Cytotoxic T cell (primary cell): ENCODE measurements around a stretch of chr3.

DNA sequence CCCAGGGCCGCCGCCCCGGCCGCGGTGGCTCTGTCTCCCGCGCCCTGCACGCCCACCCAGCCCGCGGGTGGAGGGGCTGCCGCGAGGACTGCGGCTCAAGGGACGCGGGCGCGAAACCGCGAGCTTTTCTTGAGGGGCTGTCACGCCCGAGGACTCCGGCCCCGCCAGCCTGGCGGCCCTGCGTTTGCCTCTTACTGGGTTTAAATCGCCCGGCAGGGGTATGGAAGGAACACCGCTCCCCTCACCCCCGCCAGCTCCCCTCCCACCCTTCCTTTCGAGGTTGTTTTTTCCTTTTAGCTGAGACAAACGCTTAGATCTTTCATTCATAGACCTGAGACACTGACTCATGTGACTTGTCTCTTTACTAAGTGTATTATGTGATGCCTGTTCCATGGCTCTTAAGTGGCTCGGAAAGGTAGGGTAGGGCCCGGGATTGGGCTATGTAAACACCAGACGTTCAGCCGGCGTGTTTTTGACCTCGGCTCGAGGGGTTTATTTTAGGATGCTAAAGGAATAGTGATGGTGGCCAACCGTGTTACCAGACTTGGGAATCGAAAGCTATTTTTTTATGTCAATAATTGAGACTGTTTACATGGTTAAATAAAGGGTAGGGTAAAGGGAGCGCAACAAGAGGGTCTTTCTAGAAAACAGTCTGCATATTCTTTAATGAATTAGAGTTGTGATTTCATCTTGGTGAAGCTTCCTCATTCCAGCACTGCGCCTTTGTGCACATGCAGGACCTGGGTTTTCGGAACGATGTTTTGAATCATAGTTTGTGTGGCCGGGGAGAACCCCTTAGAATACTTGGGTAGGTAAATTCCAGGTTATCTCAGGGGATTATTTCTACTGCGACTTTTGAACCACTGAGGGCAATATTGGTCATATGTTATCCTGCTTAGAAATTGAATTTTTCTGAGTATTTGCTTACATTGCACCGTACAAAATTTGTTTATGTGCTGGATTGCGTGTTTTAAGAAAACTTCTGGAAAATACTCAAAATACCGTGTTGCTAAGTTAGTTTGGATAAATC lies 1.1 kb downstream of the PIK3CA start:
- PRO-cap, 2 experiments, result peak in 2 of 2 experiments; most common plus-strand start position 401 of the sequence (in 2); most common minus-strand start position 177 of the sequence (in 2)

DNA sequence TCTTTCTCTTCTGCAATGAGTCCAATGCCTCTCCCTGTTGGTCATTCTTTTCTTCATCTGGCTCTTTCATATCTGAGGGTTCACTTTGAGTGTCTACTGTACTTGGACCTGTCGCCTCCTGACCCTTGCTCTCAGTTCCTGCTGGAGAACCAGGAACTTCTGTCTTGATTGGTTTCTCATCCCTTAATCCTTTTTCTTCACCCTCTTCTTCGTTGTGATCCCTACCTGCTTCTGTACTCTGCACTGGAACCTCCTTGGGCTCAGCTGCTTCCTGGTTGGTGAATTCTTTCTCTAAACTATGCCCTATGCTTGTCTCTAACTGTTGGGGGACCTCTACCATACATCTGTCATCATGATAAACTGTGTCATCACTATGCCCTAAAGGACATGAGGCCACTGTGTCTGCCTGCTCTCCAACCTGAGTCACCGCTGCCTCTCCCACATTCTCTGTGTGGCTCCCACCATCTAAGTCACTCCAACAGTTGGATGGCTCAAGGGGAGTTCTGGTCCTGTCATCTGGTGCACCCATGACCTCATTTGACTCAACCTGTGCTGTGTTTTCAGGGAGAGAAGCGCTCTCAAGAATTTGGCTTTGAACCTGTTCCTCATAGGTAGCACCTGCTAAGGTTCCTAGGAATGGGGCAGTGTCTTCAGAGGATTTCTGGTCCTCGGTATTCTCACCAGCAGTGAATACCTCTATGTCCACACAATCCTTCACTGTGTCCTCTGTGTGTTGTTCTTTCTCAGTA lies 9.0 kb upstream of the KCNMB3 start:
- PRO-cap, 2 experiments, result no peak in any of the 2 experiments

GRCh38 chr3:179323159-179323574 lies 336 bp downstream of the ZNF639 start:
- PRO-cap, 2 experiments, result peak in 2 of 2 experiments; most common plus-strand start chr3:179323528 (in 2); most common minus-strand start chr3:179323251 (in 1)

DNA sequence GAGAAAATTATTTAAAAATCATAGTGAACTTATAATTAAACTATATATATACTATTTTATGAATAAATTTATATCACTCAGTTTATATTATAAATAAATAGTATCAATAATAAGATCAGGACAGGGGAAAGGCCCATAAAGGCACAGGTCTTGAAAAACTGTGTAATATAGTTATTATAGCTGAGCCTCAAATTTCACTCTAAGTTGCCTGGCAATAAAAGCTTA lies 31.9 kb upstream of the GNB4 start:
- PRO-cap, 2 experiments, result no peak in any of the 2 experiments

DNA sequence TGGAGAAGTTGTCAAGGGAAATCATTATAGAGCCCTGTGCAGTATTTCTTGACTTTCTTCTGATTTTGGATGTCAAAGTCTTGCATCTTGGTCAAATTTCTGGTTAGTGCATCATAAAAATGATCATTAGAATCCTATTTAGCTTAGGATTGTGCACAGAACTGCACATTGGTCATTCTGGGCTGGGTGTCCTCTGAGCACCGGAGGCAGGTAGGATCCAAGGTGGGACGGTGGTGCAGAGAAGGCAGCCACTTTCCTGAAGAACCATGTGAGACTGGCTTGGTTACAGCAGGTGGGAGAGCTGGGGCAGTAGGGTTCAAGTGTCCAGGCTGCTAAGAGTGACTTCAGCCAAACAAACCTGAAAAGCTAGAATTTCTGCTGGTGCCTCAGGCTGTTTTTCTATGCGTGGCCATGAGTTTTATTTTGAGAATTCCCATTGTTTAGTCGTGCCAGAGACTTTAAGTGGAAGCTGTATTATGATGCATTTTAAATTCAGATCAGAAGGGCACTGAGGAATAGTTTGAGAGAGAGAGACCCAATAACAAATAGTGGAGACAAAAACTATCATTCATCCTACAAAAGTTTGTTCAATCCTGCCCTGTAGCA lies 20.0 kb downstream of the USP13 start:
- PRO-cap, 2 experiments, result no peak in any of the 2 experiments

- PRO-cap, 2 experiments, result no peak in any of the 2 experiments
Measured at GRCh38 chr3:181710410-181711298, 1.1 kb upstream of the SOX2 start.

DNA sequence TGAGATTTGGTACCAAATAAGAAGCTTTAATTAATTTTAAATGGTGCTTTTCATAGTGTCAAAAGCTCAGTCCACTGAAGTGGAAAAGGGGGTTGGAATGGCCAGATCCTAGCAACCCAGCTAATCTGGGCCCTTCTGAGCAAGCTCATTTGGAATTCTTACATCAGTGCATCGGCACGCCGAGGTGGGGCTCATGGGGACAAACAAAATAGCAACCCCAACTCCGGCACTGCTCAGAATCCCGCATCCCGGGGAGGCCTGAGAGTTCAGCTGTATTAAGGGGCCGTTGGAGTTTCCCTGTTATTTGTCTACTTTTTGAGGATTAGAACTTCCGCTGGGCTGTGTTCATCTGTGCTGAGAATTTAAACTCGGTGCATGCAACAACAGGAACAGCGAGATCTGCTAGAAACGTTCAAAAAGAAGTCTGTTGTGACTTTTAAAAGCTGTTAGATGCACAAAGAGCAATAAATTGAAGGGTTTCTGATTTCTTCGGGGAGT lies 526.5 kb downstream of the SOX2 start:
- PRO-cap, 2 experiments, result no peak in any of the 2 experiments

- PRO-cap, 2 experiments, result no peak in any of the 2 experiments
Measured at GRCh38 chr3:182284715-182285225, 508.5 kb upstream of the ATP11B start.

- PRO-cap, 2 experiments, result no peak in any of the 2 experiments
Measured at GRCh38 chr3:182738704-182739561, 54.4 kb upstream of the ATP11B start.

DNA sequence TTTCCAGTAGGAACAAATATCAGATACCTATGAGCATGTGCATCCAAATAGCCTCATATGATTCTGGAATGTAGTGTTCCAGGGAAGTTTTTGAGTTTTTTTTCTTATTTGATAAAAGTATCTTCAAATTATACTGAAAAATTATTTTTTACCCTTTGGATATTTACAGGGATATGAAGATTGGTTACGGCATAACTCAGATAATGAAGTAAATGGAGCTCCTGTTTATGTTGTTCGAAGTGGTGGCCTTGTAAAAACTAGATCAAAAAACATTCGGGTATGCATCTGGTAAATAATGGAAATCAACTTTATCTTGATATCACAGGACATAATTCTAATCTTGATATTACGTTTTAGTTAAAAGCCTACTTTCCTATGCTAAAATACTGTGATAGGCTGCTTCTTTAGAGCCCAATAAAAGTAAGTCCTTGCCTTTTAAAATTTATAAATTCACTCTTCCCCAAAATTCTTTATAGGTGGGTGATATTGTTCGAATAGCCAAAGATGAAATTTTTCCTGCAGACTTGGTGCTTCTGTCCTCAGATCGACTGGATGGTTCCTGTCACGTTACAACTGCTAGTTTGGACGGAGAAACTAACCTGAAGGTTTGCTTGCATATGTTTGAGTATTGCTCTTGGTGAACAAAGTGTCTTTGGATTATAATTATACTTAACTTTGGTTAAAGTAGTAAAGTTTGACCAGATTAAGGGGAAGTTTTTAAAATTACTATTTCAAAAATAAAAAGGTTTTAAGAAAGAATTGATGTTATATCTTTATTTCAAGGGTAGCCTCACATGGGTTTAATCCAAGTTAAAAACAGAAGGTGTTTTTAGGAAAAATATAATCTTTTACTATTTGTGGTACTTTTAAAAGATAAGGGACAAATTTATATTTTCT lies 42.8 kb downstream of the ATP11B start:
- PRO-cap, 2 experiments, result no peak in any of the 2 experiments

GRCh38 chr3:182877187-182877808 lies 84.0 kb downstream of the ATP11B start:
- PRO-cap, 2 experiments, result no peak in any of the 2 experiments

GRCh38 chr3:182880697-182881070 lies 87.4 kb downstream of the ATP11B start:
- PRO-cap, 2 experiments, result no peak in any of the 2 experiments

- PRO-cap, 2 experiments, result no peak in any of the 2 experiments
Measured at GRCh38 chr3:182889989-182890376, 90.4 kb downstream of the DCUN1D1 start.

DNA sequence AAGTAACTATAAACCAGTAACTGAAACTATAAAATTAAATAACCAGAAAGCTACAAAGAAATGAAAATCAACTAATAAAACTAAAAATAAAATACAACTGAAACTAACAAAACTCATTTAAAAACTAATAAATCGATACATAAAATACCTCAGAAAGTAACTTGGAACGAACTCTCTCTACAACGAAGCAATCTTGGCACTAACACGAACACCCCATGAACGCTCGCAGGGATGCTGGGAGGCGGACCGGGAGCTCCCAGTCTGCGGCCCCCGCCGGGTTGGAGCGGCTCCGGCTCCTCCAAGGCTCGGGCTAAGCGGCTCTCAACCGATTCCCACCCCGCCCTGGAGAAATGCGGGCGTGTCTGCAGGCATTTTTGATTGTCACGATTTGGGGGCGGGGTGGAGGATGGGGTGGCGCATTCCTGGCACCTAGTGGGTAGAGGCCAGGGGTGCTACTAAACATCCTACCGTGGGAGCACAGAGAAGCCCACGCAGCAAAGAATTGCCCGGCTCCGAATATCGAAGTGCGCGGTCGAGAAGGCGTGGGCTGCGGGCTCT lies 16.1 kb upstream of the LAMP3 start:
- PRO-cap, 2 experiments, result no peak in any of the 2 experiments

- PRO-cap, 2 experiments, result no peak in any of the 2 experiments
Measured at GRCh38 chr3:183212024-183212460, 41.0 kb upstream of the B3GNT5 start.

GRCh38 chr3:183254551-183255158 lies 1.6 kb downstream of the B3GNT5 start:
- PRO-cap, 2 experiments, result no peak in any of the 2 experiments

DNA sequence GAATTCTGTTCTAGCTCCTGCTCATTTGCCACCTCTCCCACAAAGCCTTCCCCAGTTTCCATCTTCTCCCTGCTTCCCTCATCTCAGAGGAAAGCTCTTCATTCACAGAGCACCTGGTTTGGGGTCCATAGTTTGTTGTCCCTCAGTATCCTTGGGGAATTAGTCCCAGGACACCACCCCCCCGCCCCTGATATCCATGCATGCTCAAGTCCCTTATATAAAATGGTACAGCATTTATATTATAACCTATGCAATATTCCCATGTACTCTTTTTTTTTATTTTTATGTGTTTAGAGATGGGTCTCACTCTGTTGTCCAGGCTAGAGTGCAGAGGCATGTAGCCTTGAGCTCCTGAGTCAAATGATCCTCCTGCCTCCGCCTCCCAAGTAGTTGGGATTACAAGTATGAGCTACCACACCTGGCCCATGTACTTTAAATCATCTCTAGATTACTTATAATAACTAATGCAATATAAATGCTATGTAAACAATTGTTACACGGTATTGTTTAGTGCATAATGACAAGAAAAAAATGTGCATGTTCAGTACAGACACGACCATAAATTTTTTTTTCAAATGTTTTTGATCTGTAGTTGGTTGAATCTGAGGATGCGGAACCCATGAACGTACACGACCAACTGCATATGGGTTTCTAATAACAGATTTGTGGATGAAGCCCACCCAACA lies 5.6 kb downstream of the B3GNT5 start:
- PRO-cap, 2 experiments, result no peak in any of the 2 experiments

DNA sequence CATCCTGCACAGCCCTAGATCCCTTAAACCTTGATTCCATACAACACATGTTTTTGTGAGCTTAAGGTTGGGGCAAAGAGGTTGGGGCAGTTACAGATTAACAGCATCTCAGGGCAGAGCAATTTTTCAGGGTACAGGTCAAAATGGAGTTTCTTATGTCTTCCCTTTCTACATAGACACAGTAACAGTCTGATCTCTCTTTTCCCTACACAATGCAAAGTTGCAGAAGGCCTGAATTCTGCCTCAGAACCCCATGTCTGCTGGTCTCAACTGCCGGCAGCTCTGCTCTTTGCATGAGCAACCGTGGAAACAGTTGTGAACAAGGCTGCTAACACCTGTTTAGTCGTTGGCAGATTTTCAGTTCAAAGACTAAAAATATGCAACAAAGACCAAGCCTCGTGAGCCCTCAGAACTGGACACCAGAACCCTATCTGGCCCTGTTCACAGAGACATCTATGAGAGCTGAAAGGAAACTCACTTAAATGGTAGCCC lies 43.7 kb downstream of the KLHL6 start:
- PRO-cap, 2 experiments, result no peak in any of the 2 experiments

GRCh38 chr3:183533433-183534265 lies 21.9 kb downstream of the KLHL6 start:
- PRO-cap, 2 experiments, result no peak in any of the 2 experiments

DNA sequence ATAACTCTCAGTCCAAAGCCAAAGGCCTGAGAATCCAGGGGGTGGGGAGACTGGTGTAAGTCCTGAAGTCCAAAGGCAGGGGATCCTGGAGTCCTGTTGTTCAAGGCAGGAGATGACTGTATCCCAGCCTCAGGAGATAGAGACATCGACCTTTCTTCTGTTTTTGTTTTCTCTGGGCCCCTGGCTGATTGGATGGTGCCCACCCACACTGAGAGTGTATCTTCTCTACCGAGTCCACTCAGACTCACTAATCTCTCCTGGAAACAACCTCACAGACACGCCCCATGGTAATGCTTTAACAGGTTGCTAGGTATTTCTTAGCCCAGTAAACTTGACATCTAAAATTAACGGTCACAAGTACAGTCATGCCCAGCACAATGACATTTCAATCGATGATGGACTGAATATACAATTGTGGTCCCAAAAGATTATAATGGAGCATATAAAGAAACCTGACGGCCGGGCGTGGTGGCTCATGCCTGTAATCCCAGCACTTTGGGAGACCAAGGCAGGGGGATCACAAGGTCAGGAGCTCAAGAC lies 1.5 kb upstream of the KLHL6 start:
- PRO-cap, 2 experiments, result no peak in any of the 2 experiments